Sigmoid colon (tissue), 4 donors: ENCODE measurements around a stretch of chr14.

- PRO-cap, result no peak
- RAMPAGE, long total RNA, 4 experiments, result no peak in any of the 4 experiments
Measured at GRCh38 chr14:98926130-98926604, 345.8 kb downstream of the BCL11B start.

DNA sequence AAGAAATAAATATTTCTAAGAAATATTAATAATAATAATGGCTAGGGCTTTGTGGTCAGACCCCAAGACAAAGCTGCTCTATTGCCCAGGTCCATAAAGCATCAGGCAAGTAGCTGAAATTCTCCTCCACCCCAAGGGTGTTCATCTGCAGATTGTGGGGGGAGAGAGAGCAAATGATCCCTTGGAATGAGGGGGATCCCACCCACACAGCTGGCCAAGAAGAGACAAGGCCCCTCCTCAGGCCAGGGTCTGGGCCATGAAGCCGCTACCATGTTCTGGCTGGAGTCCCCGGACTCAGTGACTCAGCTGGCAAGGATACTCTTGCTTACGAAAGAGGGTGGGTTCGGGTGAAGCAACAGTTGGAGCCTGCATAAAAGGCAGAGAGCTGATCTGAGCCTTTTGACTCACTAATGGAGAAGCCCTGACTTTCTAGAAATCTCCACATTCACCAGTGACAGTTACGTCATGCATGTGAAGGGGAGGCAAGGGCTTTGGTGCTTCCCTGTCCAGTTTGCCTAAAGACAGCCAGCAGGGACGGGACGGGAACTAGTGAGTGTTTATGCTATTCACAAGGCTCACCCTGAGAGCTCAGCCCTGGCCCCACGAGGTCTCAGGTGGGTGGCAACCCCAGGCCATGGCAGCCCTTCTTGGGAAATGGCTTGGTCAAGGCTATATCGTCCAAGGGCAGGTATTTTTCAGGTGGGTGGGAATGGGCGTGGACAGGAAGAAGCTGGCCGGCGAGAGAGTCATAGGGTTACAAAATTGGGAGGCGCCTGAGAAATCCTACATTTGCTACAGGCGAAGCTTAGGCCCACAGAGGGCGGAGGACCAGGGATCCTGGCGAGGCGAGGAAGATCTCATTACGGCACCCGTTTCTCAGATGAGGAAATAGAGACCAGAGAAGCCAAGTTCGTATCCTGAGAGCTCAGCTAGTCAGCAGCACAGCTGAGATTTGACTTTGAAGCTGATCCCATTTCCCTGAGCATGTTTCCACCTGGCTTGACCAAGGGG, 314.7 kb downstream of the BCL11B start:
- PRO-cap, result no peak
- RAMPAGE, long total RNA, 4 experiments, result no peak in any of the 4 experiments

- PRO-cap, result no peak
- RAMPAGE, long total RNA, 4 experiments, result no peak in any of the 4 experiments
Measured at GRCh38 chr14:99238089-99238598, 33.9 kb downstream of the BCL11B start.

DNA sequence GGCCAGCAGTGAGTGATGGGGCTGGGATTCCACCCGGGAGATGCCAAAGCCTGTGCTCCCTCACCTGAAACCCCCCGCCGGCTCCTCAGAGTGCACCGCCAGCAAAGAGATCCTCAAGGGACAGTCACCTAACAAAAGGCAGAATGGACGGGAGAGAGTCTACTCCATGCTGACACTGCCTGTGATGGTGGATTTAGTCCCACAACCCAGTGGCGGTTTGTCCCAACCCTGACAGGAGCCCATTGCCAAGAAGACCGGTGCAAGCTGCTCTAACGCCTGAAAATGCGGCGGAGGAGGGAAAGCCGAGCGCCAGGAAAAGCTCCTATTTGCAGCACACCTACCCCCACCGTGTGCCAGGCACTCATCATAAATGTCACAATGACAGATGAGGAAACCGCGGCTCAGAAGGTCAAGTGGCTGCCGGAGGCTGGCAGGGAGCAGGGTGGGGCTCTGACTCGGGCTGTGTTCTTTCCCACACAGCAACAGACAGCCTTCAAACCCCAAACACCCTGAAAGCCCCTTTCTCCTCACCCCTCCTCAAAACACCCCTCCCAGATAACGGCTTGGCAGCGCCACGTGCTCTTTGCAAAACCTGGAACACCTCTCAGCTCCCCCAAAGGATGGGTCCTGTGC, 18.7 kb downstream of the BCL11B start:
- PRO-cap, result no peak
- RAMPAGE, long total RNA, 4 experiments, result no peak in any of the 4 experiments

GRCh38 chr14:99262966-99263410, 9.0 kb downstream of the BCL11B start:
- PRO-cap, result no peak
- RAMPAGE, long total RNA, 4 experiments, result no peak in any of the 4 experiments

- PRO-cap, result no peak
- RAMPAGE, long total RNA, 4 experiments, result no peak in any of the 4 experiments
Measured at GRCh38 chr14:99320634-99321287, 48.8 kb upstream of the BCL11B start.

DNA sequence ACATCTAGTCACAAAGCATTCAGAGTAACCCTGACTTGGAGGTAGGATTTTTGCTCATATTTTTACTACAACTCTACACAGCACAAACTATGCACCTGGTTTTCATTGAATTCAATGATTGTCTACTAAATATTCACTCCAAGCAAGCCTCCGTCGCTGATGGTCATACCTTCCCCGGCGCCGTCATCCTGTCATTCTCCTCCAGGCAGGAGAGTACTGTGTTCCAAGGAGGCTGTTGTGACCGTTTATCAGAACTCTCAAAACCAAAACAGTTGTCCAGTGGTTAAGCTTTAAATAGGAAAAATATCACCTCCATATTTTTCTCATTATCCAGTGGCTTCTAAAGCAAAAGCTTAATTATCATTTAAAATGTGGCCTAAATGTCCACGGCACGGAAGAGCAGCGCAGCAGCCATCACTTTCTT, 2.1 kb downstream of the SETD3 start:
- PRO-cap, result no peak
- RAMPAGE, long total RNA, 4 experiments, result no peak in any of the 4 experiments

DNA sequence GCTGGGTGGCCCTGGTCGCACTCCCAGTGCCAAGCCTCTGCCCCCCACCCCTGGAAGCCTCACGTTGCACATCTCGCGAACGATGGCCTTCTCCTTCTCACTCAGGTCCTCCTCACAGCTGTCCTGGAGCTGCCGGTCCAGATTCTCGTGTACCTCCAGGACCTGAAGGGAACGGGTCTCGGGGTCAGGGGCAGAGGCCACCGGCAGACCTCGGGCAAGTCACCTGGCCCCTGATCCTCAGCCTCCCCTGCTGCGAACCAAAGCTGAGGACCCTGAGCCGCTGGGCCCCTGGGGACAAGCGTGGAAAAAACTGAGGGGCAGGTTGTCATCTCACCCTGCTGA, 34.9 kb downstream of the CCNK start:
- PRO-cap, result no peak
- RAMPAGE, long total RNA, 4 experiments, result no peak in any of the 4 experiments

- PRO-cap, result no peak
- RAMPAGE, long total RNA, 4 experiments, result no peak in any of the 4 experiments
Measured at GRCh38 chr14:99522399-99523044, 41.3 kb downstream of the CCNK start.

GRCh38 chr14:99523082-99523767, 42.0 kb downstream of the CCNK start:
- PRO-cap, result no peak
- RAMPAGE, long total RNA, 4 experiments, result no peak in any of the 4 experiments

DNA sequence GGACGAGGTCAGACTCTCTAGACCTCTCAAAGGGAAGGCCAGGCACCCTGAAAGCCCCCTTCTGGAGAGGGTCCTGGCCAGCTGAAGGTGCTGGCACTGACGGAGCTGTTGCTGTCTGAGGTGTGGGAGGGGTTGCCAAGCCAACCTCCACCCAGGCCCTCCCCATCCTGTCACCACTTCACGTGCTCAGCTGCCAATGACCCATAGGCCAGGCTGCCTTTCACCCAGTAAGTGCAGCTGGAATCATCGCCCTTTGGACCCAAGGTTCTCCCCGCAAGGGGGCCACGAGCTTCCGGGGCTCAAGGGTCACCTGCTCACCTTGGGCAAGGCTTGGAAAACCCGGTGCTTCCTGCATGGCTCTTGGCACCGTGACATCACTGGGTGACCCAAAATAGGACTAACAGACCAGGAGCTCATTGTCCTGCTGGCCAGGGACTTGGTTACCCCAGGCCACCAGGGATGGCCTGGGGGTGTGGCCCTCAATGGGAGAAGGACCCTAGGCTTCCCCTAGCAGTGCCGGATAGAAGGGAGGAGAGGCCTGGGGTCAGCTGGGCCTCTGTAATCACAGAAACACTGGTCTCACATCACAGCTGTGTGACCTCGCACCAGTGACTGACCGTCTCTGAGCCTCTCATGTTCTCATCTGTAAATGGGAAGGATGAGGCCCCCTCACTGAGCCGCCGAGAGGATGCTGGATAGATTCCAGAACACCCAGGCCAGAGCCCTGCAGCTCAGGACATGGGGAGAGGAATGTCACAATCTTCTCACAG, 51.3 kb downstream of the CCDC85C start:
- PRO-cap, result no peak
- RAMPAGE, long total RNA, 4 experiments, result no peak in any of the 4 experiments

DNA sequence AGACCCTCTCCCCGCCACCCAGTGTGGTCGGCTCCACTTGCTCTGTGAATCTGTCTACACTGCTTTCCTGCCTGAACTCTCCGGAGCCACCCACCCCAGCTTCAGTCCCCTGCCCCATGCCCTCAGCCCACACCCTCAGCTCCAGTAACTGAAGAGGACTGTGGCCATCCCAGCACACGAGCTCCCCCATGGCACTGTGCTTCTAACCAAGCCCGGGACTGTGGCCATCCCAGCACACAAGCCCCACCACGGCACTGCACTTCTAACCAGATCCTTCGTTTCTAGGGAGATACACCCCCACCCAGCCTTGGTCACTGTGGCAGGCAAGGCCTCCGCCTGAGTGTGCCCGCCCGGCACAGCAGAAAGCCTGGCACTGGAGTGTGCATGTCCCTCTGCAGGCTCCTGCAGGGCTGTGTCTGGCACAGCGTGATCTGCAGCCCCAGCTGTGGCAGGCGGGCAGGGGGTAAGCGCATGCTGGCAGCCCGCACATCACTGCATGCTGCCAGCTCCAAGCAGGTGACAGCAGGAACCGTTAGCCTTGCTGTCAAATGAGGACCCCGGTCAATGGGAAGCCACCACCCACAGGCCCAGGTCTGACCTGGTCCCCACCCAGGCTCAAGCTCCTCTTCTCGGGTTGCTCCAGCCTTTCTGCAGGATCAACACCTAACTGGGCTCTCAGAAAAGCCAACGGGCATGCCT, 49.8 kb downstream of the CCDC85C start:
- PRO-cap, result no peak
- RAMPAGE, long total RNA, 4 experiments, result no peak in any of the 4 experiments

- PRO-cap, result no peak
- RAMPAGE, long total RNA, 4 experiments, result no peak in any of the 4 experiments
Measured at GRCh38 chr14:99560992-99561280, 43.1 kb downstream of the CCDC85C start.

DNA sequence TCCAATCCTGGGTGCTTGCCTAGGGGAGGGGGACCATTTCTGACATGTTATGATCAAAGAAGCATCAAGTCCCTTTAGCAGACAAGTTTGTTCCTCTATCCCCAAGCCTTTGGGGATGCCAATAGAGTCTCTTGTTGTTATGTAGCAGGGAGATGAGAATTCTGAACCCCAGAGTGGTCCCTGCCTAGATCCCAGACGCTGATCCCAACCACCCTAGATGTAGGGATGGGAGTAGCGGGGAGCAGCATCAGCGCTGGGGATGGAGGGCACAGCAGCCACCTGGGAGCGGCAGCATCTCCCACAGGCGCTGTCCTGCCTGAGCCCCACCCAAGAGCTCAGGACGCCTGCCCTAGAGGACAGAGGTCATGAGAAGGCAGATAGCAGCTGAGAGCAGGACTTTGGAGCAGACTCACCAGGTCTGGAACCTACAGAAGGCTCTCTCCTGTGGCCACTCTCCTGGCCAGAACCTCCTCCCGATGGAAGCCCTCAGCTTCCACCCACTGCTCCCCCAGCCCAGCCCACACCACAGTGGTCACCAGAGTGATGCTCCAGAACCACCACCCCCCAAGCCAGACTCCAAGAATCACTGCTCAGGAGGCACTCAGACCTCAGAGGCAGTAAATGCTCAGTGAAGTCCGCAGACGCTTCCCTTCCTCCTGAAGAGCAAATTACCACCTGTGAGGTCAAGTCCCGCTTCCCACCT, 7.2 kb downstream of the CCDC85C start:
- PRO-cap, result no peak
- RAMPAGE, long total RNA, 4 experiments, result no peak in any of the 4 experiments

GRCh38 chr14:99729953-99730481, 45.9 kb downstream of the CYP46A1 start:
- PRO-cap, result no peak
- RAMPAGE, long total RNA, 4 experiments, result no peak in any of the 4 experiments

DNA sequence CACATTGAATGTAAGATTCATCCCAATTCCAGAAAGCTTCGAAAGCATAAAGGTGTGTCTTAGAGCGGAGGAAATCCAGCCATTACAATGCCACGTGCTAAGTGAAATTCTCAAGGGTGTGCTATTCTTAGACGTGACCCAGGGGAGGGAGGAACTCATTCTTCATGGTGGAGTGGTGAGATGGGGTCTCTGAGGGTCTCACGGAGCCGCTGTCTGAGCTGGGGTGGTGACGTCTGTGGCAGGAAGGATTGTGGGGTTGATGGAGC, 25.1 kb upstream of the EML1 start:
- PRO-cap, result no peak
- RAMPAGE, long total RNA, 4 experiments, result no peak in any of the 4 experiments

GRCh38 chr14:100058805-100059242, 6.4 kb upstream of the EVL start:
- PRO-cap, result no peak
- RAMPAGE, long total RNA, 4 experiments, result no peak in any of the 4 experiments

- PRO-cap, result no peak
- RAMPAGE, long total RNA, 4 experiments, result no peak in any of the 4 experiments
Measured at GRCh38 chr14:100106203-100106587, 41.0 kb downstream of the EVL start.

DNA sequence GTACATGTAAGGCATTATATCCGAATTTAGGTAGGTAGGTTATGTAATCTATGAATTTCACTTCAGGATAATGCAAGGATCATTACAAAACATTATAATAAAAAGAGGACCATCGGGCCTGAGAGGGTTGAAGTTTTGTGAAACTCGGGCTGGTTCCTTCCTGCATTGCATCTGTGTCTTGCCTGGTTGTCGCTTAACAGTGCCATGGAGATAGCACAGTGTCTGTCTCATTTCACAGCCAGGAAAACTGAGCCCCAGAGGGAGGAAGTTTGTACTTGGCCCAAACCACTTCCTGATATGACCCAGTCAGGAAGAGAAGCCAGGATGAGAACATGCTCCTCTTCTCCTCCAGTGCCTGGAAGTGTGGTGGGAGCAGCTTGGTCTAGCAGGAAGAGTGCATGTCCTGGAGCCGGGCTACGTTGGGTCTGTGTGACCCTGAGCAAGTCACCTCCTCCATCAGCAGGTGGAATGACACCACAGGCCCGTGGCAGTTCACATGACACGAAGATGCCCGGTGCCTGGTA, 41.4 kb downstream of the EVL start:
- PRO-cap, result no peak
- RAMPAGE, long total RNA, 4 experiments, result no peak in any of the 4 experiments

- PRO-cap, result no peak
- RAMPAGE, long total RNA, 4 experiments, result no peak in any of the 4 experiments
Measured at GRCh38 chr14:100109519-100109905, 44.3 kb downstream of the EVL start.